ENCODE results near the genes CDC73 and CFHR3.

GRCh38 chr1:192809272-192809857, 526 bp downstream of the RGS2 start:
- PRO-cap = no peak
- RAMPAGE, long total RNA = no peak

DNA sequence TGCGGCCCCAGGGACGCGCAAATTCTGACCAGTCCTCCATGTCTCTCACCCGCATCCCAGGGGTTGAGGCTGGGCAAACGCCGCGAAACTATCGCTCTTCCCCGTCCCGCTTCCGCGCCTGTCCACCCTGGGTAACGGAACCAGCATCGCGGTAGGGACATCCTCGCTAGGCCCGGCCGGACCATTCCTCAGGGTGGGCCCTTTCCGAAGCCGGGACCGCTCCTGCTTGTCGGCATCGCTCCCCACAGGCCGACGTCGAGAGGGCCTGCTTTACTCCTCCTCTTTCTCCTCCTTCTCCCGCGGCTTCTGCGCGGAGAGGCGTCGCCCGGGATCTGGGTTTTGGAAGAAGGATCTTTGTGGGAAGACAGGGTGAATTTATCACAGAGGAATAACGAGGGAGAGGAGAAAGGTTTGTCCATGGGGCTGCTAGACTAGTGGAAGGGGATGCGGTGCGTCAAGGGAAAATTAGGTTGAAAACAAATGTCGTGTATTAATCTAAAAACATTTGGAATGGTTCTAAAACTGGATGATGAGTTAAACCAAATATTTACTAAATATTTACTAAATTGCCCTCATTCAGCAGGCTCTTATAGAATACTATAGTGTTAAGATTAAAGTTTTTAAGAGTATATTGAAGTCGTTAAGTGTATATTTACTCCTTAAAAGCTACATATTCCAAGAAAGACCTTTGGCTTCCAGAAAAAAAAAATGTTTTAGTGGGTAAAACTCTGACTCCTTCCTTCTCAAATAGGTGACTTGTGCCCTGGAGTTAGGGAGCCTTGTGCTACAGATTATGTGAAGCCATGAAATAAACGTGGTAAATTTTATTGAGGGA, 619 bp downstream of the RO60 start:
- PRO-cap = no peak
- RAMPAGE, long total RNA = start-site peak on the minus strand centred at position 265 of the sequence, 140 bp wide, 56 and 37 reads in 2 replicates

DNA sequence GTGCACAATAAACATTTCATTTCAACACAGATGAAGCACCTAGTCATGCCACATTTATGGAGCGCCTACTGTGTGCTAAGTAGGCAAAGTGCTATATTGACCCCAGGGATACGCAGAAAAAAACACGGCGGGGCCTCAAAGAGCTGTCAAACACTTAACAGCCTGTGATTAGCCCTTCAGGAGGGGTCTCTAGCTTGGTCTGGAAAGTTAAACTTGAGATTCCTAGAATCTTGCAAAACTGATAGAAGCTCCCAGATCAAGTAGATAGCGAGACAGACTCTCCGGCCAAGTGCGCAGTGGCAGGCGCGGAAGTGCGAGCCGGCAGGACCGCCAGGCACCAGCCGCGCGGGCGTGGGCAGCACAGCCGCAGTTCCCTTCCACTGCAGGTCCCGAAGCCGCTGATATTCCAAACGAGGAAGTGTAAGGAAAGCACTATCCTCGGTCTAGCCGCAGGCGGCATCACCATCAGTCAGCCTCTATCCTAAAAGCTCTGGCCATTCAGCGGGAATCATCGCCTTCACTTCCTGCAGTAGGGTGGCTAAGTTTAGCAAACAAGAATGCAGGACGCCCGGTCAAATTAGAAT, 840 bp downstream of the GLRX2 start:
- PRO-cap = no peak
- RAMPAGE, long total RNA = no peak

DNA sequence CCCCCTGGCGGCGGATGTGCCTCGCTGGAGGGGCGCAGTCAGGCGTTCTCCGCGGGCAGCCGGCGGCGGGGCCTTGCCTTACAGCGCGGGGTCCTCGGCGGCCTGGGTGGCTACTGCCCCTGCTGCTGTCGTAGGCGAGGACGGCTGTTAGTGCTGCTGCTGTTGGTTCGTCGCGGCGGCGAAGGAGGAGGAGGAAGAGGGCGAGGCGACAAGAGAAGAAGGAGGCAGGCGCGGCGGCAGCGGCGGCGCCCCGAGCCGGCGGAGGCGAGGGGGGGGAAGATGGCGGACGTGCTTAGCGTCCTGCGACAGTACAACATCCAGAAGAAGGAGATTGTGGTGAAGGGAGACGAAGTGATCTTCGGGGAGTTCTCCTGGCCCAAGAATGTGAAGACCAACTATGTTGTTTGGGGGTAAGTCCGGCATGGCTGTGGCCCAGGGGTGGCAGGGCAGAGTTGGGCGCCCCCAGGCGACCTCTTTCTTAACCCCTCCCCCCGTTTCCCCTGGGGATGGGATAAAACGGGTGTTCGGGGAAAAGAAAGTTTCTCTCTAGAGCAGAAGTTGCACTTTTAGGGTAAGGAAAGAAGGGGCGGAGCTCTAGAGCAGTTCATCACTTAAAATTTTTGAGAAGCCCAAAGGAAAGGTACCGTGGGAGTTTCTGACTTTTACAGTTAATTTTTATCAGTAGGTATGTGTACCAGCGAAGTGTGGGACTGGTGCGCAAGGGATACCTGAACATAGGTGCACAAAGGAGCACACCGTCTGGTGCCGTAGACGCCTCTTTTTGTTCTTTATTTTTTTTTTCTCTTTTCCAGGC, at the start of gene CDC73:
Gene CDC73 (plus strand): TSS at position 110 of the 814 bp plus-strand sequence.
- PRO-cap = no peak
- RAMPAGE, long total RNA = no peak

DNA sequence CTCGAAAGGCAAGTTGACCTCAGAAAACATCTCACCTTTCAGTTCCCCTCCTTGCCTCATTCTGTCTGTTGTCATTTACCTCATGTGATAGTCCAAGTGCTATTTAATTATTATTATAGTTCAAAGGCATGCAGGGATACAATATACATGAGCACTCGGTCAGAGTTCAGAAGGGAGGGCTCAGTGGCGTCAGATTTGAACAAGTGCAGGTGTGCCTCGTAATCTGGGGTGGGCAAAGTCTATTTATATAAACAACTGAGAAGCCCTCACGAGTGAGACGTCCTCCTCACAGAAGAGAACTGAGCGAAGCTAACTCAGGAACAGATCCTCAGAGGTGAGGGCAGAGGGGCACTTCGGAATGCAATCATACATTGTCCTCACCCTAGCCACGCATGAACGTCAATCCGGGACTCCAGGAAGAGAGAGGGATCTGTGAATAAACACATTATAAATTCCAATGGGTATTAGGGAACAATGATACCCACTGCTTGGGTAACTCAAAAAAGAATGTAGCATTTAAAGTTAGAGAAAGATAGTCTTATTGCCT, 127.0 kb upstream of the B3GALT2 start:
- PRO-cap = no peak
- RAMPAGE, long total RNA = no peak

DNA sequence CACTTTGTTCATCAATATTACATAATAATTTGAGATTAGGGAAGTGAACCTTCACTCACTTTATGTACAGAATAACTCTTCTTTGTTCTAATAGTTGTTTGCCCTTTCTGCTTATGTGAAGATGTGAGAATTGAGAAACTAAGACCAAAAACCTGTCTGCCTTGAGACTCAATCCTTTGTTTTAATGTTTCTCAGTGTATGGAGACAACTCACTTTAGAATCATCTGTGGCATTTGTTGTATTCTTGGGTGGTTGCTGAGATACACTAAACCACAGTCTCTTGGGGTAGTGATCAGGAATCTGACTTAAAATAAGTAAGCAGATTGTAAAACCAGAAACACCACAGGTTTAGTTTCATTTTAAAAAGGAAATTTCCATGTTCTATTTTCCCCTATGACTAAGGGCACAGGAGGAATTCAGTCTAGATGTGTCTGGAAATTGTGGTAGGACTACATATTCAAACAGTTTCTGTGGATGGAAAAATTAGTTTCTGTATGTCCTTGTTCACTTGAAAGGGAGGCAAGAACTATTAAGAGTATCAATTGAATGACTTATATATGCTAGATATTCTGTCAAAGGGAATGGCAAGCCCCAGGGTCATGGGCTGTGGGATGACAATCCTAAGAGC, 383.3 kb upstream of the B3GALT2 start:
- PRO-cap = no peak
- RAMPAGE, long total RNA = no peak

- PRO-cap = no peak
- RAMPAGE, long total RNA = no peak
Measured at GRCh38 chr1:194028031-194028346, 841.6 kb upstream of the B3GALT2 start.

DNA sequence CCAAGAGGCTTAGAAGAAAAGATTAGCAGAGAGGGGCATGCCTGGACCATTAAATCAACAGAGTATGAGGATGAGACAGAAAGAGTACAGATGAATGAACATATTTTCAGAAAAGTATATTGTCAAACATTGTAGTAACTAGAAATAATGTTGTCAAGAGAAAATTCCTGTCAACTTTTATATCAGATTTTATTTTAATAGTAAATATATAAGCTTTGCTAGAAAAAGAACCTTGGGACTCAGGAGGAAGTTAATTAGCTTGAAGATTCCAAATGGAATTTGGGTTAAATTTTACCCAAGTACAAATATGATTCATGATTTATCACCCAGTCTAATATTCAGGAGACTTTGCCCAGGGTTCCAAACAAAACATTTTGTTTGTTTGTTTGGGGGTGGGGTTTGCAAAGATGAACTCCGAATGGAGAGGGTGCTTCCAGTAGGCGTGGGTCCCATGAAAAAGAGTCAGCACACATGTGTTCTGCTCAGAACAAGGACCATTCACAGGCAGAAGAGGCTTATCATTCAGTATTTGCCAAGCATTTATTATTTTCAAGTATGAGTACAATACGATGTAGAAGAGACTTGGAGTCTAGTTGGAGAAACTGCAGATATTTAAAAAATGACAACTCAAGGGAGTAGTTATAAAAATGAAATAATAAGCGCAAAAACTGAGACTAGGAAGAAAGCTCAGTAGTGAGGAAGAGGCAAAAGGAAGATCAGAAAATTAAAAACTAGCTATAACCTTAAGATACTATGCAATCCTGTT, 23.5 kb downstream of the KCNT2 start:
- PRO-cap = no peak
- RAMPAGE, long total RNA = no peak

DNA sequence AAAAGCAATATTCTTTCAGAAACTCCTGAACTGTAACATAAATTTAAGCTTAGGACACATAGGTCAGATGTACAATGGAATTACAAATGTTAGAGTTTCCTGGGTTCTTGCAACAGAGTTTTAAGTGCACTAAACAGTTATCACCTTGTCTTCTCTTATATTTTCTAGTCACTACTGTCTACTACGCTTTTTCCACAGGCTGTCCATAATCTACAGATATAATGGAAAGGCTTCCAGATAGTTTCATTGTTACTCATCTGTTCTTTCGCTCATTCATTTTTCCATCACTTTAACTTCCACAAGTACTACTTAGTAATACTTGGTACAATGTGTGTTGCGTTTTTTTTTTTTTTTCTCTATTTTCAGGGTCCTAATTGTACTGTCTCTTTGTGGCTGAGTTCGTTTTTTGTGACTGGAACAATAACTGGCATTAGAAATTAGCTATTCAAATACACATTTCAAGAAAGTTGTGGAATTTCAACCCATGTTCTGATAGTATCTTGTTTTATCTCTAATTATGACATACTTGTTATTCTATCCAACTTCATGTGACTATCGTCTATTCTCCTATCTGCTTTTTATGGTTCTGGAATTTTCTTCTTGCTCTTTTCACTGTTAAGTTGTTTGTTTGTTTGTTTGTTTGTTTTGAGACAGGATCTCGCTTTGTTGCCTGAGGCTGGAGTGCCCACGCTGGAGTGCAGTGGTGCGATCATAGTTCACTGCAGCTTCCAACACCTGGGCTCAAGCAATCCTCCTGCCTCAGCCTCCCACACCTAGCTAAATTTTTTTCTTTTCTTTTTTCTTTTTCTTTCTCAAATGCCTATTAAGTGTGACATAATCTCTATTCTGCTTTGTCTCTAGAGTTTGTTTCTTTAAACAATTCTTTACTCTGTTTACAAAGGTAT, 4.8 kb downstream of the CFH start:
- PRO-cap = no peak
- RAMPAGE, long total RNA = no peak

DNA sequence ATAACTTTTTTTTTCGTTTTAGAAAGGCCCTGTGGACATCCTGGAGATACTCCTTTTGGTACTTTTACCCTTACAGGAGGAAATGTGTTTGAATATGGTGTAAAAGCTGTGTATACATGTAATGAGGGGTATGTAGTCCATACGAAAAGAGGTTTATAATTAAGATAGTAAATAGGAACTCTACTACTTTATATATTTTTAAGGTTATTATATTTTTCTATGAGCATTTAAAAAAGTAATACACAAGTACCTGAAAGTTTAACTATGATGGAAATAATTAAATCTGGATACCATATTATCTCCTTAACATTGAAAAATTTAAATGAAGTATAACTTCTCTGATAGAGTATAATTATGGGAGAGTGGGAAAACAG, 22.0 kb downstream of the CFH start:
- PRO-cap = no peak
- RAMPAGE, long total RNA = no peak

GRCh38 chr1:196774213-196774995, at the start of gene CFHR3:
Gene CFHR3 (plus strand): TSS chr1:196774840.
- PRO-cap = no peak
- RAMPAGE, long total RNA = no peak

DNA sequence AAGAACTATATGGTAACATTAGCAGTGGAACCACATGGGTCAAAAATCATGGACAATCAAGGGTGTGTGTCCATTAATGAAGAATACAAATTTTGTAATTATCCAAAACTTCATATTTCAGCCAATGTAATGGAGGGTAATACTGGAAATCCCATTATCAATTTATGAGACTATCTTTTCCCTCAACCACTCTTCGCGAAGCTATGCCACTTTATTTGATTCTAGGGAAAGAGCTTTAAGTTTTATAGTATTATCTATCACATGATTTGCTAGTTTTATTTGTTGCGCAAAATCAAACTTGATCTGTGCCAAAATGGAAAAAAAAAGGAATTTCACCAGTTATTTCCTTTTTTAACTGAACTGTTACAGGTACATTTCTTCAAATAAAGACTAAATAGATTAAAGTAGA, 1.1 kb downstream of the CFHR3 start:
- PRO-cap = no peak
- RAMPAGE, long total RNA = no peak

DNA sequence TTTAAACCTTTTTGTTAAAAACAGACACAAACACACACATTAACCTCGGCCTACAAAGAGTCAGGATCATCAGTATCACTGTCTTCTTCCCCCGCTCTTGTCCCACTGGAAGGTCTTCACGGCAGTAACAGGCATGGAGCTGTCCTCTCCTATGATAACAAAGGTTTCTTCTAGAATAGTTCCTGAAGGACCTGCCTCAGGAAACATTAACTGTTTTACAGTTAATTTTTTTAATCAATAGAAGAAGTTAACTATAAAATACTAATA, 2.9 kb downstream of the CFHR1 start:
- PRO-cap = no peak
- RAMPAGE, long total RNA = no peak

GRCh38 chr1:196941617-196941821, 2.0 kb upstream of the CFHR2 start:
- PRO-cap = no peak
- RAMPAGE, long total RNA = no peak

DNA sequence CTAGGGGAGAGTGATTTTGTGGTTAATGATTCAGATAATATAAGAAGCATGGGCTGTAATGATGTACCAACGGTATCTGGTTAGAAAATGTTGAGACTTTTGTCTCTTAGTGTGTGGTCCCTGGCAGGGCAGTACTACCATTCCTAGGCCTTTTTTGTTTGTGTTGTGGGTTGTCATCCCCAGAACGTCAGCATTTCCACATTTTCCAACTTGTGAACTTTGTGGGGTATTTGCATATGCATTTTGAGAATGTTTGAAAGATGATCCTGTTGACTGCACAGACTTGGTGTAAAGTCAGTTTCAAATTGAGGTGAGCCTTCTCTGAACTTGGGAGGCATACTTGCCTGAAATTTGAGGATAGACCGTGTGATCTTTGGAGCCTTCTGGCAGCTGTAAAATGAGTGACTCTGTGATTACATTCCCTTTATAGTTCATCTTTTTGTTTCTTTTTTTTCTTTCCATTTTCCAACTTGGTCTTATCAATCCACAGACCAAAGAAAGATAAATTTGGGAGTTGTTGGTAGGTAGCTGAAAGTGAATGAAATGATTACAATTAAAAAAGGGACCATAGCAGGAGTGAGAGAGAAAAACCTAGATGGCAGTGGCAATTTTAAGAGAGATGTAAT, 11.6 kb downstream of the NEK7 start:
- PRO-cap = no peak
- RAMPAGE, long total RNA = no peak

DNA sequence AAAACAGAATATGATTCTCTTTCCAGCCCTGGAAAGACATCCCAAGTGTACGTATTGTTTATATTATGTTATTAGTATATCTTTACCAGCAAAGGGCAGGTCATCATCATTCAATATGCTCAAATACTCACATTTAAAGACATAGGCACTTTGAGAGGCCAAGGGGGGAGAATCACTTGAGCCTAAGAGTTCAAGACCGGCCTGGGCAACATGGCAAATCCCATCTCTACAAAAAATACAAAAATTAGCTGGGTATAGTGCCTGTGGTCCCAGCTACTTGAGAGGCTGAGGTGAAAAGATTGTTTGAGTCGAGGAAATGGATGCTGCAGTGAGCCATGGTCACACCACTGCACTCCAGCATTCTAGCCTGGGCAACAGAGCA, 27.0 kb downstream of the PTPRC start:
- PRO-cap = no peak
- RAMPAGE, long total RNA = no peak

DNA sequence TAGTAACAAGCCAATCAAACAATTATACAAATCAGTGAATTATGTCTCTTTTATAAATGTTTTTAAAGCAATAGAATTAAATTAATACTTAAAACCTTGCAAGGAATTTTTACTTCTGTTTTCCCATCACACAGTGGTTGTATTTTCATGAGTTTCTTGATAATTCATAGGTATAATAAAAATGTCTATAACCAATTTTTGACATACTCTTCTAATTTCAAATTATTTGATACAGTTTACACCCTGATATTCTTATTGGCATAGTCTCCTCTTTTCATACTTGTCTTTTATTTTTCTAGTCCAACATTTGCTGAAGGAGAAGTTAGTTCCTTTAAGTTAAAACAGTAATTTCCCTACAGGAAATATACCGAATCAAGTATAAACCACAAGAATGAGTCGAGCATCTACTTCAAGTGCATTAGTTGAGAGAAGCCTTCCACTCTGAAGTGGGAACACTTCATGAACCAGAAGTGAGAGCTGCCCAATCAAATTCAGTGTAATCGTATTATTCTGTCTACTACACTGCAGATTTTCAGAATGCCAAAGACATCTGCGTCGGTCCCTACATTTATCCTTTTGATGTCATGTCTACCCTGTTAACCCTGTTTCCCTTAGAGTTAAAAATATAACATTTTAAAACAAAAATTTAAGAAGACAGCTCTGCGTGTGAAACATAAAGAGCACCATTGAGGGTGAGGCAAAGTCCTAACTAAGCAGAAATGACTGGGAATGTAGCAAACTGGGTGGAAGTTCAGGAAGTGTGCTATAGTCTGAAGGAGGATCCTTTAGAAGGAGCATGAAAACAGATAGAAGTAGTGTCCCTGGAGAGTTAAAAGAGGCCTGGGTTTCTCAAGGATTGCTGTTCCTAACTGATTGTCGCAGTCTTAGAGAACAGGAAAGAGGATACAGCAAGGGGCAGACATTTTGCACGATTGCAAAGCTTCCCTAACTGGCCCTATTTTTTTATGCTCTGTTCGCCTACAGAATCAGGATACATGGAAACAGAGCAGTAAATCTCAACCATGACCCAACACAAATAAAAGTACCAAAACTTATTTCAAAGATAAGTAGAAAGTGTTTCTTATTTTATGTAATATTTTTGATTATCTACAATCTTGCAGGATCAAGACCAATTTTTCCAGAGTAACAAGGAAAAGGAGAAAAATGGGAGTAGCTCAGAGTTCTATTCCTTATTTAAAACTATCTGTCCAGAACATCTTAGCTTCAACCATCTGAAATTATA, 291.2 kb downstream of the PTPRC start:
- PRO-cap = no peak
- RAMPAGE, long total RNA = no peak

GRCh38 chr1:200036264-200037216, 9.0 kb downstream of the NR5A2 start:
- PRO-cap = no peak
- RAMPAGE, long total RNA = no peak

GRCh38 chr1:200038812-200039183, 11.3 kb downstream of the NR5A2 start:
- PRO-cap = no peak
- RAMPAGE, long total RNA = no peak

GRCh38 chr1:200233402-200233918, 176.4 kb downstream of the ZNF281 start:
- PRO-cap = no peak
- RAMPAGE, long total RNA = no peak